Suprapubic skin (tissue), 4 donors: ENCODE measurements around the gene TRH.

DNA sequence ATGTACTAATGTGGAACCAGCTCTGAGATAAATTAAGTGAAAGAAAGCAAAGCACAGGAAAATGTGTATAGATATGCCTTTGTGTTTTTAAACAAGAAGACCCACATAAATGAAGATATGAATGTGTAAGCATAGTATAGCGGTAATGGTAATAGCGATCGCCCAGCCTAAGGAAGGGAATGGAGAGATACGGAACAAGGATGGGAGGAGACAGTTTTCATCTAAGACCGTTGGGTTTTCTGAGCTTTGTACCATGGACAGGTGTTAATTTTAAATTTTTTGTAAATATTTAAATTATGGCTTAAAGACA lies 30.8 kb upstream of the RPN1 start:
- PRO-cap: no peak
- RAMPAGE, long total RNA, 4 experiments: no peak in any of the 4 experiments

DNA sequence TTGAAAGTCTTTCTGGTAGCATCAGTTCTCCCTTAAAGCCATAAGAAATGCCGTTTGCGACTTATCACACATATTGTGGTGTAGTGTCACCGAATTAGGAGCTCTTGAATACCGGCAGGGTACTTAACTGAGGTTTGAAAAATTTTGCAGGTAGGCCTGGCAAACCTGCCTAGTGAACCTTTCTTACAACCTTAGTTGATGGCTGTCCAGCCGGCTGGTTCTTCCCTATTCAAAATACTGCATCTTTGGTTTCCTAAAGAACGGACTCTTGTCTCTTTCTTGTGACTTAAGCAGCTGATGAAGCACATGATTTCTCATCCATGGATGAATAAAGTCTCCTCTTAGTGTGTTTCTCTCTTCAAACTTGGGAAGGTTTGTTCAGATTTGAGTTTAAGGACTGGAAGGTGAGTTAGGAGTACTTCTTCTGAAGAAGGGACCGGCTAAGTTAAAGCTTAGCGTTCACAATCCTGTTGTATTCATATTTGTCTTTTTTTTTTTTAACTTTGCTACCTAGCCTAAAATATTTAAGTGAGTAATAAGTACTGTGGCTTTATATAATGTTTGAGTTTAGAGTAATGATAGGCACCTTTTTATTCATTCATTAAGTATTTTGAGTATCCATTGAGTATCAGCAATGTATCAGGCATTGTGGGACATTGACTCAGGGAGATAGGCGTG lies 1.6 kb downstream of the RAB7A start:
- PRO-cap: no peak
- RAMPAGE, long total RNA, 4 experiments: no peak in any of the 4 experiments

- PRO-cap: no peak
- RAMPAGE, long total RNA, 4 experiments: no peak in any of the 4 experiments
These were observed 40.2 kb downstream of the RAB7A start for GRCh38 chr3:128766061-128766631.

- PRO-cap: no peak
- RAMPAGE, long total RNA, 4 experiments: no peak in any of the 4 experiments
These were observed 3.9 kb upstream of the ACAD9 start for GRCh38 chr3:128875241-128876140.

DNA sequence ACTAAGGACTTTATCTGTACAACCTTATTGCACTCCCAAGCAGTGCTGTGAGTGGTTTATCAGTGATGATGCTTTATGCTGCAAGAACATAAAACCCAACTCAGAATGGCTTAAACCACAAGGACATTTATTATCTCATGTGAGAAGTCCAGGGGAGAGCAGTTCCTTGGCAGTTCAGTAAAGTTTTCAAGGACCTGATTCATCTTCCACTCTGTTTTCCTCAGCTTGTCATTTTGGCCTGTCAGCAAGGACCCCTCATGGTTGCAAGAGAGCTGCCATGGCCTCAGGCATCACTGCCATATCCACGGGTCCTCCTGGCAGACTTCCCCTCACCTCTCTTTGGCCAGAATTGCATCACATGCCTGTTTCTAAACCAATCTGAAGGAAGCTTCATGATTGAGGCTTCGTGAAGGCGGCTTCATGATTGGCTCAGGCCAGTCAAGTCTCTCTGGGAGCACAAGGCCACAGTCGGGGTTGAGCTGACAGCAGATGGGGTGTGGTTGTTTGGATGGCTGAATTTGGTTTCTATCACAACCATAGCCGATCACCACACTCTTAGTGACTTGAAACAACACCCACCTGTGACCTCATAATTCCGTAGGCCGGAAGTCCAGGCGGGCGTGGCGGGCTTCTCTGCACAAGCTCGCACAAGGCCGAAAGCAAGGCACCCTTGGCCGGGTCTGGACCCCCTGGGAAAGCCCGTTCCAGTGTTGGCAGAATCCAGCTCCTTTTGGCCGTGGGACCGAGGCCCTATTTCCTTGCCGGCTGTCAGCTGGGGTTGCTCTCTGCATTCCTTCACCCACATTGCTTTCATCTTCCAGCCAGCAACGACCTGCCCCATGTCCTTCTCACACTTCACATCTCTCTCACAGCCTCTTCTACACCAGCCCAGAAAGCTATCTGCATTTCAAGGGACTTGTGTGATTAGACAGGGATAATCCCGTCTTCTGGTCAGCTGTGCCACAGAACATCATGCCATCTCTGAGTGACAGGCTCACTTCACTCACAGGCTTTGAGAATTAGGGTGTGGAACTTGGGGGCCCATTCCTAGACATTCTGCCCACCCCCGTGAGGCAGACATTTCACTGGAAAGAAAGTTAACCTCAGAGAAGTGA lies 16.1 kb downstream of the EFCC1 start:
- PRO-cap: no peak
- RAMPAGE, long total RNA, 4 experiments: no peak in any of the 4 experiments

DNA sequence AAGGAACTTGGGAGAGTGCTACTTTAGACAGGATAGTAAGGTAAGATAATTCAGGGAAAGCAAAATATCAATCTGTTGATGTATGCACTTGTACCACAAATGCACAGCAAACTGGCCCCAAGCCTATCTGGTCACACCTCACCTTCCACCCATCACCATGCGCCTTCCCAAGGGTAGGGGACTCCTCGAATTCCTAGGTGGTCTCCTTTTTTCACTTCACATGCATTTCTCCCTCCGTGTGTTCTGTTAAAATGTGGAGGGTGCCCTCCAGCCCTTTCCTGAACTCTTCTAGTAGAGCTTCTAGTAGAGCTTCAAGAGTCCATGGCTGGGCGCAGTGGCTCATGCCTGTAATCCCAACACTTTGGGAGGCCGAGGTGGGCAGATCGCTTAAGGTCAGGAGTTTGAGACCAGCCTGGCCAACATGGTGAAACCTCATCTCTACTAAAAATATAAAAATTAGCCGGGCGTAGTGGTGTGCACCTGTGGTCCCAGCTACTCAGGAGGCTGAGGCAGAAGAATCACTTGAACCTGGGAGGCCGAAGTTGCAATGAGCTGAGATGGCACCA lies 10.6 kb downstream of the RAB43 start:
- PRO-cap: no peak
- RAMPAGE, long total RNA, 4 experiments: no peak in any of the 4 experiments

DNA sequence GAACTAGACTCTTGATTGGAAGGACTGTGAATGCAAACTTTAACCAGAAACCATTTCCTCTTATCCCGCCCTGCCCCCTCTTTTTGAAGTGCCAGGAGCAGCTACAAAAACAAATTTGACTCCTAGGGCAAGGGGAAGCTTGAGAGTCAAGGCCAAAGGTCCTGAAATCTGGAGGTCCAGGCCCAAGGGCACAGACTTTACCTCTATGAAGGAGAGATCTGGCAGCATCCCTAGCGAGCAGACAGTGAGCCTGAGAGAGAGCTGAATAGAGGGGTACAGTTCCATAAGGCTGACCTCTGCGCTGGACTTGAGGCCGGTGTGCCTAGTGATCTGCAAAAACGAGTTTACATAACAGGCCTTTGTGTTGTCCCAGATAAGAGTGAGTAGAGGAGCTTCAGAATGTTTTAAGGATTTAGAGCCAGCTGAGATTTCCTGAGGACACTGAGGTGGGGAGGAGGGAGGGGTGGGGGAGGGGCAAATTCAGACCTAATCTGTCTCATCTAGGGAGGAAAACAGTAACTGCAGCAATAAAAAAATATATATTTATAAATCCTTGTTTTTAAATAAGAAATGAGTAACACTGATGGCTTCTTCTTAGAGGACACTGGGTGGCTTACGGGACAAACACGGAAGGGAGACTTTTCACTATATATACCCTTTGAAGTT lies 5.0 kb downstream of the RAB43 start:
- PRO-cap: no peak
- RAMPAGE, long total RNA, 4 experiments: no peak in any of the 4 experiments

DNA sequence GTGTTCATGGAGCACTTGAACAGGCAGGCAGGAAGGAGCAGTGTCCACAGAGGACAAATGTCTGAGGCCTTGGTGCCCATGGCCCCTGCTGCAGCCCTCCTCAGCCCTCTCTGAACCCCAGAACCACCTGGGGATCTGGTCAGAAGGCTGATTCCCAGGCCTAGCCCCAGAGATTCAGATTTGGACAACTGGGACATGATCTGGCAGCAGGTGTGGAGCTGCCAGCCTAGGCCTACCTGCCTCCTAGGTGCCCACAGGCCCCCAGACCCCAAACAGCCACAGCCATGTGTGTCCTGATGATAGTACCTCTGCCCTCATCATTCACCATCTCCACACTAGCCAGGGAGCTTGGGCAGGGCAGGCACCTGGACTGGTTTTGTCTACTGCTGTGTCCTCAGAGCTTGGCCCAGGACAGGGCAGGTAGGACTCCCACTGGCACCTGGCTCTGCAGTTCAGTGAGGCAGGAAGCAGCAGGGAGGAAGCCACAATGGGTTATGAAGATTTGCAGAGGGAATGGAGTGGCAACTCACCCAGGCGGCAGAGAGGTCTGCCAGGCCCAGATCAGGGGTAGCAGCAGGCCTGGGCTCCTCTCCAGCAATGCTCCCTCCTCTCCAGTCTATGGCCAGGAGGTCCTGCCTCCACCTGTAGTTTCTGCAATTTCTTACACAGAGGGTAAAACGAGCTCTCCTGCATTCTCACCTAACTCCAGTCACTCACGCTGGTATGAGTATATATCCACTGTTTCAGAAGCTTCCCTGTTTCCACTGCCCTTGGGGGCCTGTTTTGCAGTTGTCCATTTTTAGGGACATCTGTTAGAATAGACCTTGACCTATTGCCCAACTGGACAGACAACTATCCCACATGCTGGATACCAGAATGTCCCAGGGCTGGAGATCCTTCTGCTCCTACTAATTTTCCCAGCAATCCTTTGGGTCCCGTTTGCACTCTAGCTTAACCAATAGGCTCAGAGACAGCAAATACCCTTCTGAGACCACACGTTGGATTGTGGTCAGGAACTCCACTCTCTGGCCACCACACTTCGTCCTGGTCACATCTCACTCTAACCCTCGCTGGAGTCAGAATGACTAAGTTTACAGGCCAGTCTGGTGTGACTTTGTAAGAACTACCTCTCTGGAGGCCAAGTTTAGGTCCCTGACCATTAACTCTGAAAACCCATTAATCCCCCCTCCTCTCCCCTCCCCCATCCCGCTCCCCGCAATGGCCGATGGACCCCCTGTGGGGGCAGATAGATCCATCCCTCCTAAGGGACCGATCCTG lies 2.3 kb downstream of the H1-10 start:
- PRO-cap: unidirectional peak, minus-strand start at position 648 of the sequence; bidirectional peak, plus-strand start at position 1,012 of the sequence, minus-strand start at position 921 of the sequence
- RAMPAGE, long total RNA, 4 experiments: no peak in any of the 4 experiments

DNA sequence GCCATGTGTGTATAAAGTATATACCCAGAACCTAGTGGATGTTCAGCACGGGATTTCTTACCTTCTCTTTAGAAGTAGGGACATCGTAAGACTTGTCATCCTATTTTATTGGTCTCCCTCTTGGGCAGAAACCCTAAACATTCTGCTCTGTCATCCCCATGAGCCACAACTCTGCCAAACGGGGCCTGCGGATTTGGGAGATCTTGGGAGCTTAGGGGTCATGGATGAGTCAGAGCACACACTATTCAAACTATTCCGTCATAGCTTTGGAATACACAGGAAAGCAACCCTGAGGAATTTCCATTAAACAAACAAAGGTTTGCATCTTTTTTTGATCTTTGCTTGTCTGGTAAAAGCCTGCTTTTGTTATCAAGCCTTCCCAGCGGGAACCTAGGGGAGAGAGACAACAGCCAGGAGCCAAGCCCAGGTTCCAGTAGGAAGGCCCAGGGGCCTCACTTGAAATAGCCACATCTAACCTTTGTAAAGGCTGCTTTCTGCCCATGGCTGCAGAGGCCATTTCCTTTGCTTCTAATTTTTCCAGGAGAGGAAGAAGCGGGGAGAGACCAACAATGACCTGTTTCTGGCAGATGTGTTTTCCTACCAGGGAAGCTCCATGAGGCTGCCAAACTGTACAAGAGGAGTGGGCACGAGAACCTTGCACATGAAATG lies 39.6 kb downstream of the EFCAB12 start:
- PRO-cap: no peak
- RAMPAGE, long total RNA, 4 experiments: no peak in any of the 4 experiments

DNA sequence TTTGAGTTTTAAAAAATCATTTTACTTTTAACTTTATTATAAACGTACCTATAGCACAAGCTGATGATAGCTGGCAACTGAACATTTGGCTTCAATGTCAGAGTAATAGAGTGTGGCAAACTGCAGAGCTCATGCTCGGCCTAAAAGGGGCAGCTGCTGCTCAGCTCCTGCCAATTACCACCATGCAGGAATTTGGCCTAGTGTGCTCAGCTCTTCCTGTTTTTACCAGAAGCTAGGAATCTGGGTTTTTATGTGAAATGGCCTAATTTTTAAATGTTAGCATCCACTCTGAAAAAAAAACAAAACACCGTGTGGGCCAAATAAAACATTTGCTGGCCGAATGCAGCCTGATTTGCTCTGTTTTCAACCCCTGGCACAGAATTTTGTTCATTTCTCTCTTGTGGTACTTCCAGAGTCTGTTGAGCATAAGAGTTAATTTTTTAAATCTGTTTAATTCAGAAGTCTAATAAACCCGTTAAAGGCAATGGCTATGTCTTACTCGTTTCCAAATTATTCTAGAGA lies 1.8 kb downstream of the IFT122 start:
- PRO-cap: no peak
- RAMPAGE, long total RNA, 4 experiments: no peak in any of the 4 experiments

DNA sequence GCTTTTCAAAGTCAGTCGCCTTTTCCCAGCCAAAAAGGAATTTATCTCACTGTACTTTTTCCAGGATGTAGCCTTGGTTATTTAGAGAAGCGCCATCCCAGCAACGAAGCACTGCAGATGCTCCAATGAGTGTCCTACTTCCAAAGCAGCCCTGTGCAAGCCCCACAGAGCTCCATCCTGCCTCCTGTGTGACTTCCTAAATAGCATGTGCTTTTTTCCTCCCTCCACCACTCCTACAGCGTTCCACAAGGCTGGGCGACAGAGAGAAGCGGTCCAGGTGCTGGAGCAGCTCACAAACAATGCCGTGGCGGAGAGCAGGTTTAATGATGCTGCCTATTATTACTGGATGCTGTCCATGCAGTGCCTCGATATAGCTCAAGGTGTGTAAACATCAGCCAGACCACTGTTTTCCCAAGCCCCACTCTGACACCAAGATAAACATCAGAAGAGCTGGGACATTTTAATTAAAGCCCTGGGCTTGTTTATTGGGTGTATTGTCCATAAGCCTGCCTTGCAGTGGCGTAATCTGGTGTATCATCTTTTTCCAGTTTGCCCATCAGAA lies 22.2 kb upstream of the RHO start:
- PRO-cap: no peak
- RAMPAGE, long total RNA, 4 experiments: no peak in any of the 4 experiments

GRCh38 chr3:129569167-129570172 lies 26.5 kb downstream of the H1-8 start:
- PRO-cap: no peak
- RAMPAGE, long total RNA, 4 experiments: no peak in any of the 4 experiments

- PRO-cap: no peak
- RAMPAGE, long total RNA, 4 experiments: no peak in any of the 4 experiments
These were observed 9.1 kb upstream of the PLXND1 start for GRCh38 chr3:129615499-129616116.

DNA sequence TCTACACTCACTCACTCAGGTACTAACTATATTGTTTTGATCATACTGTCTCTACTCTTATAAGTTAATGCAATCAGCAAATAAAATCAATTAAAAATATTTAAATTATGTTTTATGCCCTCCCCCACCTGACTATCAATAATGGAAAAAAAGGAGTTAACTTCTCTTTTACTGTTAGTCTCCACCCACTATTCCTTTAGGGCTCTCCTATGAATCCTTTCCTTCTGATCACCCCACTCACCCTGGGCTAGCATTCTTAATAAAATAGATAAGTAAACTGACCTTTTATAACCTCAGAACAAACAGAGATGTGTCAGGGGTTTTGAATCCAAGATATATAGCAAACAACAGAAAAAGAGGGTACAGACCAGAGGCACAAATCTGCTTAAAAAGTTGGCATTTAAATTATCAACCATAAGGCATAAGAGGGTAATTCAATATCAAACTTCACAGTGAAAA lies 116.0 kb upstream of the PLXND1 start:
- PRO-cap: no peak
- RAMPAGE, long total RNA, 4 experiments: no peak in any of the 4 experiments

DNA sequence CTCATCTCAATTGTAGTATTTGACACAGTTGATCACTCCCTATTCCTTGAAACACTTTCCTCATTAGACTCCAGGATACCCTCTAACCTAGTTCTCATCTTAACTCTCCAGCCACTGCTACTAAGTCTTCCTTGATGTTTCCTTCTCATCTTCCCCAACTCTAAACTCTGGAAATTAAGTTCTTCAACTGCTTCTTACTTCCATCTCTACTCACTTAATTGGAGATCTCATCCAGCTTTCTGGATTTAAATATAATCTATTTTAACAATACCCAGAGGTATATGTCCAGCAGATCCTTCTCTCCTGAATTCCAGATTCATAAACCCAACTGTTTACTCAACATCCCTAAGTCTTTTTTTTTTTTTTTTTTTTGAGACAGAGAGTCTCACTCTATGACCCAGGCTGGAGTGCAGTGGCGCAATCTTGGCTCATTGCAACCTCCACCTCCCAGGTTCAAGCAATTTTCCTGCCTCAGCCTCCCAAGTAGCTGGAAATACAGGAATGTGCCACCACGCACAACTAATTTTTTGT lies 16.2 kb downstream of the TMCC1 start:
- PRO-cap: no peak
- RAMPAGE, long total RNA, 4 experiments: start-site peak on the minus strand in 1 of 4 experiments, centred at position 296 of the sequence, 38 reads per replicate

- PRO-cap: no peak
- RAMPAGE, long total RNA, 4 experiments: no peak in any of the 4 experiments
These were observed 2.9 kb downstream of the TMCC1 start for GRCh38 chr3:129890462-129891231.

DNA sequence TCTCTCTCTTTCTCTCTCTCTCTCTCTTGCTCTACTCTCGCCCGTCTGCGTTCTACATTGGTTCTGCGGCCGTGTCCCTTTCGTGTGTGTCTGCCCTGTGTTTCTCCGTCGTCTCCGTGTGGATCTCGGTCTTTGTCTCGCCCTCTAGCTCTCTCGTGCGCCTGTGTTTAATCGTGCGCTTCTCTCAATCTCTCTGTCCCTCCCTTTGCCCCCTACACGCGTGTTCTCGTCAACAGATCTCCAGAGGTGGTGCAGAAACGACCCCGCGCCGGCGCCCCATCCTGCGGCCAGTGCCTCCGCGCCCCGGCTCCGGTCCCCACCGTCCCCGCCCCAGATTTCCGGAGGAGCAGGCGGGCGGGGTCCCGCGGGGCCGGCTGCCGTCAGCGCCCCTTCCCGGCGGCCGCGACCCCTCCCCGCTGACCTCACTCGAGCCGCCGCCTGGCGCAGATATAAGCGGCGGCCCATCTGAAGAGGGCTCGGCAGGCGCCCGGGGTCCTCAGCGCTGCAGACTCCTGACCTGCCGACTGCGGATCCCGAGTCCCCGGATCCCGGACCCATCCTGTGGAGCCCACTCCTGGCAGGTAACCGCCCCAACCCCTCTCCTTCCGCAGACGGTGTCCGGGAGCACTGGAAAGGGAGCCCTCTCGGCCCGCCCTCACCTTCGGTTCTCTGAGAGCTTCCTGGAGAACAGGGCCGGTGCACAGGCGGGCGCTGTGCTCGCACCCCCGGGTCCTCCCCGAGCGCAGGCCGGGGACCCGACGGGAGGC lies at the start of gene TRH:
TSS of gene TRH (plus strand) at position 478 of the 767 bp plus-strand sequence.
- PRO-cap: no peak
- RAMPAGE, long total RNA, 4 experiments: no peak in any of the 4 experiments

DNA sequence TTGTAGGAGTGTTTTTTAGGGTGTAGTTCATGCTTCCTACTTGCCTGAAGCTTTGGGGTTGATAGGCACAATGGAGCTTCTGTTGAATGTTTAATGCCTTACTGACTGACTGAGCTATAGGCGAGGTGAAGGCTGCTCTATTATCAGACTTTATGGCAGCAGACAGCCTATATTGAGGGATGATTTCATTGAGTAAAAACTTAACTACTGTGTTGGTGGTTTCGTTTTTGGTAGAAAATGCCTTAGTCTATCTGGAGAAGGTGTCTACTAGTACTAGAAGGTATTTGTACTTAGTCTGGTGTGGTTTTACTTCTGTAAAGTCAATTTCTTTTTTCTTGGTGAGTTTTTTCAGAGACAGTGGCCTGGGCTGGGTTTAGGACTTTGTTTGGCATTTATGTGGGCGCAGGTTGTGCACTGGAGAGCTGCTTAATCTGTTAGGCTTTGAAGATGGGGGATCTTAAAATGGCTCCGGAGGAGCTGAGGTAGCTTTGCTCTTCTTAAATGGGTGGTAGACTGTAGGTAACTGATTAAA lies 97.2 kb downstream of the ALG1L2 start:
- PRO-cap: no peak
- RAMPAGE, long total RNA, 4 experiments: no peak in any of the 4 experiments

- PRO-cap: no peak
- RAMPAGE, long total RNA, 4 experiments: no peak in any of the 4 experiments
These were observed 102.6 kb downstream of the ALG1L2 start for GRCh38 chr3:130184128-130184787.

DNA sequence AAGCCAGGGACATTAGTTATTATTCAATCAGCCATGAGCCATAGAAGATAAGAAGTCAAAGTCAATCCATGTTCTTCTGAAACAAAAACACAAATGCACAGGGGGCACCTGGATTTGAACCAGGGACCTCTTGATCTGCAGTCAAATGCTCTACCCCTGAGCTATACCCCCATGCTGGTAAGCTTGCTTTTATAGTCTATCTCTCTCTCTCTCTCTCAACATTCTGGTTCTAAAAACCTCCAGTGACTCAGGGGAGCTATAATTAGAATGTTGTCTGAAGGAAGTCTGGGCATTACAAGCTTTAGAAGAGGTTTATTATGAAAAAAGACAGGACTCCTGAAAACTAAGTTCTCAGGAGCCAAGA lies 85.5 kb upstream of the ACP3 start:
- PRO-cap: no peak
- RAMPAGE, long total RNA, 4 experiments: no peak in any of the 4 experiments